AG10803 (cell line): ENCODE results near the genes TMEM115, ALAS1 and TWF2.

DNA sequence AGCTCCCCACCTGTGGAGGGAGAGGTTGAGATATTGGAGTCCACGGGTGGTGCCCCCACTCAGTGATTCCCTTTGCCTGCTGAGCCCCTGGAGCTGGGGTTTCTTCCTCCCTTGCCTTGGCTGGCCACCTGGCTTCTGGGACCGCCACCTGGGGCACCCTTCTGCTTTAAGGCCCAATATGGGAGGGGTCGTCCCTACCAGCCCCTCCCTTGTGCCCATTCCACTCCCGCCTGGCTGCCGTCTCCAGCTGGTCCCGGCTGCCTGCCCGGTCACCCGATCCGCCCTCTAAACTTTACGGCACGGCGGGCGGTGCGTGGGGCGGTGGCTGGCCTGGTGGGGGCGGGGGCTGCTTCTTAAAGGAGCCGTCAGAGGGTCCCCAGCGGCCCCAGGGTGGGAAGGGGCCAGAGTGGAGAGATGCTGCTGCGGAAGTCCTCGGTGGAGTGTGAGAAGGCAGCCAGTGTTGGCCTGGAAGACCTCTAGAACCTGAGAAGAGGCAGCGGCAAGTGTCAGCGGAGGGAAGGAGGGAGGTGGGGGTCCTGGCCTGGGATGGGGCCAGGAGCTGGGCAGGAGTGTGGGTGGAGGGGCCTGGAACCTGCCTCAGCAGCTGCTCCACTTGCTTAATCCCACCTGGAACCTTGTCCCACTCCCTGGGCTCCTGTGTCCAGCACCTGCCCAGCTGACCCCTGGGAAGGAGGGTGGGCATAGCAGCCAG is 1.5 kb upstream of the SEMA3B start:
- RRBS = no CpG with 5 or more reads among the region's 22 CpGs

GRCh38 chr3:50268229-50268588 is 738 bp upstream of the SEMA3B start:
- RRBS = no CpG with 5 or more reads among the region's 1 CpG

GRCh38 chr3:50358275-50359357 is 705 bp downstream of the TMEM115 start:
- RRBS = 28% methylated on average over 15 of the region's 62 CpGs

- RRBS = 2% methylated on average over 8 of the region's 33 CpGs
Measured at GRCh38 chr3:50359358-50359858, at the start of gene TMEM115. Gene TMEM115, minus strand, starts transcription at chr3:50359521.

DNA sequence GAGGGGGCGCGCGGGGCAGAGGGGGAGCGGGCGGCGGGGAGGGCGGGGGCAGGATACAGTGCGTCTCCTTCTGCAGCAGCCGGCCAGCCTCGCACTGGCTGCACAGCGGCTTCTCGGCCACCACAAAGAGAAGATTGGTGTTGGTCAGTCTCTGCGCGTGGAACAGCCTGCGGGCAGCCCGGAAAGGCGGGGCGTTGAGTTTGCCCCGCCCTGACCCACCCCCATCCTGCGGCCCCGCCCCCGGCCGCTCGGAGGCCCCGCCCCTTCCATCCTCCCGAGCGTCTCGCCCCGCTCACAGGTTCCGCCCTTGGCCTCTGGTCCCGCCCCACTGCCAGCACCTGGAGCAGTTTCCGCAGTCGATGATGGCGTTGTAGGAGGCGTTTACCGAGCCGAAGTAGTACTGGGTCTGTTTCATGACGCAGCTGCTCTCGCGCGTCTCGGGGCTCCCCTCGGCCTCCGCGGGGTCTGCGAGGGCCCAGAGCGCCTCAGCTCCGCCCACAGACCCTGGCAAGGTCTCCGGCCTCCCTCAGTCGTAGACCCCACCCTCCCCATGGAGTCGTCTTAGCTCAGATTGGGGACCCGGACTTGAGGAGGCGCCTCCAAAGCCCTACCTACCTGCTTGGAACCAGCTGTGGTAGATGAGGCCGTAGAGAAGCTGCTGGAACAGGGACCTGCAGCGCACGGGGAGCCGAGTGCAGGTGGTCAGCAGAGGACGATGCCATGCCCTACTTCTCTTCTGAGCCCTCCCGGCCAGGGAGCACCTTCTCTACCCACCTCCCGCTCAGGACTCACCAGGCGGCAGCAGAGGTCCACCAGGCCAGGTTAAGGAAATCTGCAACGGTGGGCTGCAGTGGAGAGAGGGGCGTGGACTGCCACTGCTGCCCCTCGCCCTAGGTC is 5.9 kb upstream of the TMEM115 start:
- RRBS = 3% methylated on average over 18 of the region's 64 CpGs

DNA sequence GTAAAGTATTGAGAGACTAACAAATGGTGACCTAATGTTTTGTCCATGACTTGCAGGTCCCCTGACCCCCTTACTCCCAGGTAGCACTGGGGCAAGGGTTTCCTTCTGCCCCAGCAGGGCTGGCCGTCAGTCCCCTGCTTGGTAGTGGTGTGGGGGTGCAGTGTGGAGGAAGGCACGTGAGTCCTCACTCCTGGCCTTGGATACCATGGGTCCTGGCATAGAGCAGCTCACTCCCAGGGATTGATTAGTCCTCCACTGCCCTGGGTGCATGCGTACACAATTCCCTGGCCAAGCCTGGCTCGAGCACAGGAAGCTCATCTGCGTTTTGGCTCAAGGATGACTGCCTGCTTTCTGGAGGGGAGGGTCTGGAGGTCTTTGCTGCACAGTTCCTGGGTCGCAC is 11.3 kb downstream of the HEMK1 start:
- RRBS = no CpG with 5 or more reads among the region's 6 CpGs

DNA sequence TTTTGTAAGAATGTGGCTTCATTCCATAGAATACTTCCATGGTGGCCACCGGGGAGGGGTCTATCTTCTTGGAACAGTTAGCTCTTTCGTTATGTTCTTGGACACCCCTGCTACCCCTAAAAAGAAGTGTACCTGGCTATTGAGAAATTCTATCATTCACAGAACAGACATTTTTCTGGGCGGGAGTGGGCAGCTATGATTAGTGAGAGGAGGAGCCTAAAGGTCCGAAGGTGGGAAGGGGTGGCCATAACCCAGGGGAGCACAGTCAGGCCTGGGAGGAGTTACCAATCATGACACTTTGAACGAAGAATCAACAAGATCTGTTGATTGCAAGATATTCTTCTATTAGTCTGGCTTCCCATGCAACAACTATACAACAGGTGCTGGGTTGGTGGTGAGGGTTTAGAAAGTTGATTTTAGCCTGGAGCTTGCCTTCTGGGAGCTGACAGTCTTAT is 1.3 kb upstream of the DOCK3 start:
- RRBS = no CpG with 5 or more reads among the region's 5 CpGs

- RRBS = 2% methylated on average over 3 of the region's 9 CpGs
Measured at GRCh38 chr3:51384039-51384453, 1.0 kb upstream of the MANF start.

DNA sequence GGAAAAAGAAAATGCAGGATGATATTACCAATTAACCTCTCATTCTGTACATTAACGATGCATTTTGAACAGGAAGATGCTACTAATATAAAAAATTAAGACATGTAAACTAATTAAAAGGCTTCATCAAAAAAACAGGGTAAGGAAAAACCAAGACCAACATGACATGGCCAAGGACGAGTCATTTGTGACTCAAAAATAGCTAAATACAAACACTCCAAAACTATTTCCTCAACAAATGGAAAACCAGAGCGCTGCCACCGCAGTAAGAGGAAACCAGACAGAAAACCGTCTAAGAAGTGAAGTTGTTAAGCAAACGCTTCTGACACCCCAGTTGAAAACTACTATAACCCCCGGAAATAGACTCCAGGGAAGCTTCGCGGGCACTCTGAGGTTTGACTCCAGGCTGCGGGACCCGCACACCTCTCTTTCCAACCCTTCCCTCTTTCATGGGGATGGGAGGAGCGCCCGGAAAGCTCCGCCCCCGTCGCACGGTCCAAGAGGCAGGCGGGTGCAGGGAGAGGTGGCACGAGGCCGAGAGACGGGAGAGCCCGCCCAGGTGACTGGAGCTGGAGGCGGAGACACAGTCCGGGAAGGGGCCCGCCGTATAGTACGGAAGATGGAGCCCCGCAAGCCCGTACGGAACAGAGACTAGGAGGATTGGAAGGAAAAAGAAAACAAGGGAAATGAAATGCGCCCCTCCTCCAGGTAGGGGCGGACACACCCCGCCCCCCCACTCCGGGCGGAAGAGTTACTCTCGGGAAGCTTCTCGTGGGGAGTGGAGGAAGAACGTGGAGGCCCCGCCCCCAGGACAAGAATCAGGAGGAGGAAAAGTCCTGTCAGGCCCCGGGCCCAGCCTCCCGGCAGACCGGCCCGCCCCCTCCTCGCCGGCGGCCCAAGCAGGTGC is 700 bp downstream of the DCAF1 start:
- RRBS = 2% methylated on average over 15 of the region's 46 CpGs

GRCh38 chr3:51671715-51672407 is 809 bp downstream of the TEX264 start:
- RRBS = under 1% methylated on average over 13 of the region's 38 CpGs

- RRBS = no CpG with 5 or more reads among the region's 13 CpGs
Measured at GRCh38 chr3:51687297-51687920, 16.4 kb downstream of the TEX264 start.

DNA sequence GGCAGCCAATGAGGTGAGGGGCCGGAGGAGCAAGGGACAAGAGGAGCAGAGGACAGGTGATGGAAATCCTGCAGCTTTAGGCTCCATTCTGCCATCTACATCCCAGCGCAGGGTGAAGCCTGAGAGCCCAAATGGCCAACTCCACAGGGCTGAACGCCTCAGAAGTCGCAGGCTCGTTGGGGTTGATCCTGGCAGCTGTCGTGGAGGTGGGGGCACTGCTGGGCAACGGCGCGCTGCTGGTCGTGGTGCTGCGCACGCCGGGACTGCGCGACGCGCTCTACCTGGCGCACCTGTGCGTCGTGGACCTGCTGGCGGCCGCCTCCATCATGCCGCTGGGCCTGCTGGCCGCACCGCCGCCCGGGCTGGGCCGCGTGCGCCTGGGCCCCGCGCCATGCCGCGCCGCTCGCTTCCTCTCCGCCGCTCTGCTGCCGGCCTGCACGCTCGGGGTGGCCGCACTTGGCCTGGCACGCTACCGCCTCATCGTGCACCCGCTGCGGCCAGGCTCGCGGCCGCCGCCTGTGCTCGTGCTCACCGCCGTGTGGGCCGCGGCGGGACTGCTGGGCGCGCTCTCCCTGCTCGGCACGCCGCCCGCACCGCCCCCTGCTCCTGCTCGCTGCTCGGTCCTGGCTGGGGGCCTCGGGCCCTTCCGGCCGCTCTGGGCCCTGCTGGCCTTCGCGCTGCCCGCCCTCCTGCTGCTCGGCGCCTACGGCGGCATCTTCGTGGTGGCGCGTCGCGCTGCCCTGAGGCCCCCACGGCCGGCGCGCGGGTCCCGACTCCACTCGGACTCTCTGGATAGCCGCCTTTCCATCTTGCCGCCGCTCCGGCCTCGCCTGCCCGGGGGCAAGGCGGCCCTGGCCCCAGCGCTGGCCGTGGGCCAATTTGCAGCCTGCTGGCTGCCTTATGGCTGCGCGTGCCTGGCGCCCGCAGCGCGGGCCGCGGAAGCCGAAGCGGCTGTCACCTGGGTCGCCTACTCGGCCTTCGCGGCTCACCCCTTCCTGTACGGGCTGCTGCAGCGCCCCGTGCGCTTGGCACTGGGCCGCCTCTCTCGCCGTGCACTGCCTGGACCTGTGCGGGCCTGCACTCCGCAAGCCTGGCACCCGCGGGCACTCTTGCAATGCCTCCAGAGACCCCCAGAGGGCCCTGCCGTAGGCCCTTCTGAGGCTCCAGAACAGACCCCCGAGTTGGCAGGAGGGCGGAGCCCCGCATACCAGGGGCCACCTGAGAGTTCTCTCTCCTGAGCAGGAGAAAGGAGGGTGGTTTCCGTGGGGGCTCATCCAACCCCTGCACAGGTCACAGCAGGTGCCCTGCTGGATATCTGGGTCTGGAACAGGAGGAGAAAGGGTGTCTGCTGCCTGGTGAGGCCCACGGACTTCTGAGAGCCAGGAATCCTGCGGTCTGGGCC is 842 bp downstream of the GPR62 start:
- RRBS = 12% methylated on average over 42 of the region's 129 CpGs

- RRBS = no CpG with 5 or more reads among the region's 24 CpGs
Measured at GRCh38 chr3:52005294-52006425, 10.0 kb upstream of the RPL29 start.

GRCh38 chr3:52108483-52108880 is 45.7 kb downstream of the POC1A start:
- RRBS = no CpG with 5 or more reads among the region's 8 CpGs

DNA sequence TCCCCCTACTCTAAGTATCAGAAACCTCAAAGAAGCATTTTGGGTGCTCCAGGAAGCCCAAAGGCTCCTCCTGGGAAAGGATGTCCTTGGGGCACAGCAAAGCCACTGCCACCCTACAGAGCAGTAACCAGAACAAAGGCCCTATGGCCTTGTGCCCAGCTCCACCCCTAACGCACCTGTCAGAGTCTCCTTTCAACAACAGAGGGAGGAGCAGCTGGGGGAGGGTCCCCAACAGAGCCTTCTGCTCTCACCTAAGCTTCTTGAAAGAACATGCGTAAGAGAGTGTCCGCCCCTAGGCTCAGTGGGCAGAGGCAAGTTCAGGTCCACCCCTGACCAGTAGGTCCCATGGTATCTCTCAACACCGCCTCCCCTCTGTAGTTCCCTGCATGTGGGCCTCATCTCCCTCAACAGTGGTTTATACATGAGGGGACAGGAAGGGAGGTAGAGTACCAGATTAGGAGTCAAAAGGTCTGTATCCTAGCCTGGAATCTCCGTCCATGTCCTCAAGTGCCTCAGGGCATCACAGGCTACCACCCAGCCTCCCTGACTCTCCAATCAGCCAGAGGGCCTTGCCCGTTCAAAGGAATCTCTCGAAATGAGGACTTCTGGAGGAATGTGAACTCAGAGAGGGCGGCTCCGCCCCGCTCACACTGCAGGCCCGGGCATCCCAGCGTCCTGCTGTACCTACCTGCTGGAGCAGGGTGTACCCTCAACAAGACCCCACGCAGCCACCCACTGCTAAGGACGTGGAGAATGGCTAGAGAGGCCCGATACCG is 752 bp downstream of the POC1A start:
- RRBS = 0% methylated on average over 5 of the region's 16 CpGs

DNA sequence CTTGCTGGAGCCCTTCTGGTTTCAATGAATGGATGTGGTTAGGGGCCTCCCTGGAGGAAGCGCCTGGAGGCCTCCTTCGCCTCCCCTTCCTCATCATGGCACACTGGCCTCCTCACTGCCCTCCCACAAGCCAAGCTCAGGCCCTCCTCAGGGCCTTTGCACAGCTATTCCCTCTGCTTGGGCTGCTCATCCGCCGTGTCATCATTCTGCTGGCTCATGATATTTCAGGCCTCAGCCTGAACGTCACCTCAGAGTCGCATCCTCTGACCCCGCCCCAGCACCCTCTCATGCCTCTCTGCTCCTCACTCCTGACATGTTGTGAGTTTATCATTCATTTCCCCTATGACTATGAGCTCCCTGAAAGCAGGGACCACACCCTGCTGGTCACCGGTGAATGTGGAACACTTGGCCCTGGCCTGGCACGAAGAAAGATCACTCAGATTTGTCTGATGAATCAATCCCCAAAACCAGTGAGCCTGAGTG is 20.7 kb upstream of the POC1A start:
- RRBS = no CpG with 5 or more reads among the region's 9 CpGs

- RRBS = no CpG with 5 or more reads among the region's 4 CpGs
Measured at GRCh38 chr3:52178095-52178616, 19.8 kb upstream of the ALAS1 start.

GRCh38 chr3:52197467-52198259 is at the start of gene ALAS1:
Gene ALAS1, plus strand, starts transcription at chr3:52198160.
- RRBS = 7% methylated on average over 26 of the region's 52 CpGs

GRCh38 chr3:52205758-52206464 is 8.0 kb downstream of the ALAS1 start:
- RRBS = no CpG with 5 or more reads among the region's 6 CpGs

- RRBS = under 1% methylated on average over 21 of the region's 69 CpGs
Measured at GRCh38 chr3:52238775-52239379, at the start of gene TWF2. Gene TWF2, minus strand, starts transcription at chr3:52239158.